ENCODE data around the genes MRPS9, C2orf49 and NCK2.

GRCh38 chr2:102636366-102637250 is 17.3 kb downstream of the SLC9A2 start:
- PRO-cap, result no peak

DNA sequence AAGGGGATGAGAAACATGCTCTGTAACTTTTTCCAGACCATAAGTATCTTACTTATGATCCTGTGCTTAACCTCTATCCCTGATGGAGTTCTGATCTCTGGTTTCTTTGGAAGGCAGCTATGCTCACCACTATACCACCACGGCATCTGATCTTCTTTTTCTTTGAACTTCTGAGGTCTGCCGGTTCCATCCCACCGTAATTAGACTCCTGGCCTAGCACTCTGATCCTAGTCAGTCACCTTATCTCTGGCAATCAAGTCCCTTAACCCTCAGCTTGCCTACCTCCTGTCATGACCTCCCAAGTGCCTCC is 12.8 kb downstream of the MFSD9 start:
- PRO-cap, result no peak

GRCh38 chr2:104657986-104658782 is 195.7 kb upstream of the POU3F3 start:
- PRO-cap, result no peak

DNA sequence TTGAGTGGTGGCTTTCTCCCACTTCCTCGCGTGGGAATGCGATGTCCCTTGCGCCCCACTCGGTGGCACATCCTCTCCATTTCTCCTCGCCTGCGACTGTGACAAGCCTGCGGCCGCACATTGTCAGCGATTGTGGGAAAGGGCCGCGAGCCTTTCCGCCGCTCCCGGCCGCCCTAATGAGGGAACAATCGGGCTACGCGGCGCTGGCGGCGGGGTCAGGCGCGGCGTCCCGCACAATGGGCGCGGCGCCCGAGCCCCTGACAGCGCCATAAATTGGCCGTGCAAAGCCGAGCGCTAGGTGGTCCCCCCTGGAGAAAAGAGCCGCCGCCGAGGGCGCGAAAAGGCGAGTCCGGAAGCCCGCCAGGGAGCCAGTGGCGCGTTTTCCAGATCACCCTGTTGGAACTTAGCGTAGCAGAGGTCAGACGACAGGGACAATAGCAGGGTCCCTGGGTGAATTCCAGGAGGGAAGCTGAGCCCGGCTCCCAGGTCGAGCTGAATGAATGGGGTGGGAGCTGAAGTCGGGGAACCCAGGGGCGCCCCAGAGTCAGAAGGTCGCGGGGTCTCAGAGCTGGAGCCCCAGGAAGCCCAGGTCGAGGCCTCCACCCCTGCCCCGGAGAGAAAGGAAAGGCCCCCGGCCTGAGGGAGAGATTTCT is 194.7 kb upstream of the POU3F3 start:
- PRO-cap, result no peak

DNA sequence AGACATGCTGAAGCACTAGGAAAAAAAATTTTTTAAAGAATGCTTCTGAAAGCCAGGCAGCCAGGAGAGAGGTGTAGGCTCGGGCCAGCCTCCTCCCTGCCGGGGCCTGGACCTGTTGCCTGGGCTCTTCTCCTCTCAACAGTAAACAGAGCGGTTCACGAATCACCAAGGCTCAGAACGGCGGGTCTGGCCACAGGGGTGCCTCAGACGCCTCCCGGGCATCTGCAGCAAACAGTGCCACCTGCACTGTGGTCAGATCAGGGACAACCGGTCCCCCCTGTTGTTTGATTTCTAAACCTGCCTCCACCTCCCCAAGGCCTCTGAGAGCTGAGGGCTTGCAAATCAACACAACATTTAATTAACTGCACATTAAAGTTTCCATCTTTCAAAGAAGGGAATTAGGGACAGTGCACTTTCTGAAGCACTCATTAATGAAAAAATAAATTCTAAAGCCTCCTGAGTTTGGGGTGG is 95.5 kb upstream of the POU3F3 start:
- PRO-cap, result unidirectional peak, plus-strand start at position 141 of the sequence

GRCh38 chr2:104844763-104845604 is 8.9 kb upstream of the POU3F3 start:
- PRO-cap, result no peak

- PRO-cap, result no peak
Observed at GRCh38 chr2:104852249-104852566, 1.7 kb upstream of the POU3F3 start.

GRCh38 chr2:104853120-104853988 is 561 bp upstream of the POU3F3 start:
- PRO-cap, result bidirectional peak, plus-strand start at chr2:104853264, minus-strand start at chr2:104853189; unidirectional peak, minus-strand start at chr2:104853719; bidirectional peak, plus-strand start at chr2:104854115, minus-strand start at chr2:104853816

DNA sequence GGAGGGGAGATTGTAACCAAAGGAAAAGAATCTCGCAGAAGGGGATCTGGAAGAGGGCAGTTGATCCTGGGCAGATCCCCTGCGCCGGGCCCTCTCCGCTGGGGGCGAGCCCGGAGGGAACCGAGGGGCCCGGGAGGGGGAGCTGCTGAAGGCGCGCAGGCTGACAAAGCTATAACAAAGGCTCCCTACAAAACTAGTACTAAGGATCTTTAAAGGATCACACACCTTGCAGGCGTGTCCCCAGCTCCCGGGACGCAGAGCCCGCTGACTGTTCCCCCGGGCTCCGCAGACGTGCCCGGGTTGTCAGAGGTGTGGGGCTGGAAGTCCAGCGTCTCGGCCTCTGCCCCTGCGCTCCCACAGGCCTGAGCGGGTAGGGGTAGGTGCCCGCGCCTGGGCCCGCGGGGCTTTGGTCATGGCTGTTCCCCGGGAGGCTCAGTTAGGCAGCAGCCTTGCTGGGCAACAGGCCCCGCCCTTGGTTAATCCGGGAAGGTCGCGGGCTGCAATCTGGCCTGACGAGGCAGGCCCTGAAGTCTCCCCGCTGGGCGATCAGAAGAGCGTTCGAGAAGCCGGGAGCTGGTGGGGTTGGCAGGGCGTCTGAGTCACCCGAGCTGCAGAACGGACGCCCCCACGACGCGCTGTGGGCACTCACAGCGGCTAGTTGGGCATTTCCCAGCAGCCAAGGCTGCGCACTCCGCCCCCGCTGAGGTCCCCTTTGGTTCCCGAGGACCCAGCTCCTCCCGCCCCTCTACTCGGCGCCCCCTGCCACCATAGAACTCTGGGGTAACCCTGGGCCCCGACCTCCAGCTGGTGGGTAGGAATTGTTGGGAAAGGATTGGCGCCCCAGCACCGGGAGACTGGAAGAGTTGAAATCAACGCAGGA is 13.5 kb downstream of the POU3F3 start:
- PRO-cap, result no peak

GRCh38 chr2:105037716-105037946 is 238 bp upstream of the MRPS9 start:
- PRO-cap, result bidirectional peak, plus-strand start at chr2:105038069, minus-strand start at chr2:105037871

DNA sequence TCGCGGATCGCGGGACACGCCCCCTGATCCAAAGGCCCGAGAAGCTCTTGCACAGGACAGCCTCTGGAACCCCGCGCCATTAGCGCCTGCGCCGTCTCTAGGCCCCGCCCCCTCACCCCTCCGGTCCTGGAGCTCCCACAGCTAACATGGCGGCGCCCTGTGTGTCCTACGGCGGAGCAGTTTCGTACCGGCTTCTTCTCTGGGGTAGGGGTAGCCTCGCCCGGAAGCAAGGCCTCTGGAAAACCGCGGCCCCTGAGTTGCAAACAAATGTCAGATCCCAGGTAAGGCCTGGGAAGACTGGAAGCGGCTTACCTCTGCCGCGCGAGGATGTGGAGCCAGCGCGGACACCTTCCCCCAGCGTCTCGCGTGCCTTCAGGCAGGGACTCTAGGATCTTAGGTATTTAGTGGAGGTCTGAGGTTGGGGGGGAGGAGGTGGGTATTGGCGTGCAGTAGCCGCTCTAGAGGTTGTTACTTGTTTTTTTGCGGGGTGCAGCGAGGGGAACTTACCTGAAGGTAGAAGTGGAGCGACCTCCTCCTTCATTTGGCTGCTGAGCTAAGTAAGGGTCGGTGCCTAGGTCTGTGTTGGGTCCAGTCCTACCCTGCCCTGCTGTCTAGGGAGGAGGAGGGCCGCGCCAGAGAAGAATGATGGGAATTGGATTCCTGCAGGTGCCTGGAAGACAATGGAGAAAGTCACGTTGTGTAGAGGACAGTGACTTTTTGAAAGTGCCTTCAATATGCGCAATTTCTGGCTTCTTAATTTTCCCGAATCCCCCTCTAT is at the start of gene MRPS9:
MRPS9 (plus strand) TSS at position 123 of the 778 bp plus-strand sequence.
- PRO-cap, result bidirectional peak, plus-strand start at position 123 of the sequence, minus-strand start outside the sequence

GRCh38 chr2:105092220-105092709 is 54.4 kb downstream of the MRPS9 start:
- PRO-cap, result no peak

GRCh38 chr2:105099300-105100046 is 61.6 kb downstream of the MRPS9 start:
- PRO-cap, result no peak

- PRO-cap, result no peak
Observed at GRCh38 chr2:105328264-105329239, 983 bp downstream of the TGFBRAP1 start.

DNA sequence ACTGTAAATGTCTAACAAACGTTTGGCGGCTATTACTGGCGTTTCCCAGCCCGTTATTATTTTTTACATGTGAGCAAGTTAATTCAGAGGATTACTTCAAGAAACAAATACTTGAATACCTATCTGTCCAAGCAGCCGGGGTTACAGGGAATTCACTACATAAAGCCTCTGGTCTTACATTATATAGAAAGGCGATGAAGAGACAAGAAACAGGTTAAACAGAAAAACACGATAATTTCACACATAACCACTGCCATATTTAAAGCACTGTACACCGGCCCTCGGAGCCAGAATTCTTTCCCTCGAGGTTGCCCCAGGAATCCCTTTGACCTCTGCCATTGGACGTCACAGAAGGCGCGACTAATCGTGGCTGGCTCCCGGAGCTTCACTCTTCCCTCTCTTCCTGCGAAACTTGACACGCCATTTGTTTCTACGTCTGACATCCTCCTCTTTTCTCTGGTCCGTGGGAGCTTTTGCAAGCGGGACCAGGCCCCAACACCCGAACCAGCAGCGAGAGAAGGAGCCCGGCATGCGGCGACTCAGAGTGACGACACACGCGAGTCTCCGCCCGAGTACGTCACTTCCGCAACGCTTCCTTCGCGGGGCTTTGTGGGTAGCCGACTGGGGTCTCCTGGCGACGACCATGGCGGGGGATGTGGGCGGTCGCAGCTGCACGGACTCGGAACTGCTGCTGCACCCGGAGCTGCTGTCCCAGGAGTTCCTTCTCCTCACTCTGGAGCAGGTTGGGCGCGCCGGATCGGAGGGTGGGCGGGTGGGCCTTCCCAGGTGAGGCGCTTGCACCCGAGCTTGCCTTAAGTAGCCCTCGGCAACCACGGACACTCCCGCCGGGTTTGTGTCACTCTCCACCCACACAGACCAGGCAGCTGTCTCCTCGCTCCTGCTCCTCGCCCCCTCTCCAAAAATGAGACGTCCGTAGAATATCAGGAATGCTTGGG is at the start of gene C2orf49:
C2orf49 (plus strand) TSS at position 596 of the 956 bp plus-strand sequence.
- PRO-cap, result bidirectional peak, plus-strand start at position 624 of the sequence, minus-strand start at position 299 of the sequence

DNA sequence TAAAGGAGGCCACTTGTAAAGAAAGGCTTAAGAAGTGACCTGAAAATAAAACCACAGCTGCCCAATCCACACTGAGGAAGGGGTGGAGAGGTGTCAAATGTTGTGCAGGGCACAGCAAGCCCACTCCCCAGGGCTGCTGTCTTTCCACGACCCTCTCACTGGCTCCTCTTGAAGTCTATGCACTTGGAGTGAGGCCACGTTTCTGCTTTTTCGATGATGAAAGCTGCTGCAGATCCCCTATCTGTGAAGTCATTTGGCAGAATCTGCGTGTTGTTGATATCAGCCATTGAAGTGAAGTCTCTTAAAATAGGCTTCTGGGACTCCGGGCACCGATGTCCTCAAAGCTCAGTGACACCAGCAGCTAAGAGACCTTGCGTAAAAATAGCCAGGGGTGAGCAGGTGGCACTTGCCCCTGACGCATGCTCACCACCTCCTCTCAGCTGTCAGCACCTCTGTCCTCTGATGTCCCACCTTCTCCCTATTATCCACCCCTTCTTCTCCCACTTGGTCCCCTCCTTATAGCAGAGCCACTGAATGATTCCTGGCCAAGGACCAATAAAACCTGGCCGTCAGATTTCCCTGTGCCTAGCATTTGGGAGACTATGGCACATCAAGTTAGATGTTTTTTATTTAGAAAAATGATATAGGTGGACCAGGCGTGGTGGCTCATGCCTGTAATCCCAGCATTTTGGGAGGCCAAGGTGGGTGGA is 89.5 kb upstream of the FHL2 start:
- PRO-cap, result no peak

DNA sequence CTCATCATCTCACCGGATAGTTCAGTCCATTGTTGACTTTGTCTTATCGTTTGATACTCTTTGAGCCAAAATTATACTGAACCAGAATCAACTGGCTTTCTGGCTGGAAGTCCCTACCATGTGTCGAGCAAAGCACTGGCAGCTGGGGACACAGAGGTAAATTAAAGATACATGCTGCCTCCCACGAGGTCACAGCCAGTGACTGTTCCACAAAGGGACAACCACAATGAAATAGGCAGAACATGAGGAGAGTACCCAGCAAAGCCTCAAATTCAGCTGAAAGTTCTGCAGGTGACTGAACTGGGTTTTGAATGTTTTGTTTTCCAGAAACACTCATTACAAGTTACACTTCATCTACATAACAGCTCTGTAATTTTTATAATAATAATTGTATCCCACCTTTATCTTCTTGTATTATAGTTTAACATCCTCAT is 91.5 kb upstream of the FHL2 start:
- PRO-cap, result no peak

DNA sequence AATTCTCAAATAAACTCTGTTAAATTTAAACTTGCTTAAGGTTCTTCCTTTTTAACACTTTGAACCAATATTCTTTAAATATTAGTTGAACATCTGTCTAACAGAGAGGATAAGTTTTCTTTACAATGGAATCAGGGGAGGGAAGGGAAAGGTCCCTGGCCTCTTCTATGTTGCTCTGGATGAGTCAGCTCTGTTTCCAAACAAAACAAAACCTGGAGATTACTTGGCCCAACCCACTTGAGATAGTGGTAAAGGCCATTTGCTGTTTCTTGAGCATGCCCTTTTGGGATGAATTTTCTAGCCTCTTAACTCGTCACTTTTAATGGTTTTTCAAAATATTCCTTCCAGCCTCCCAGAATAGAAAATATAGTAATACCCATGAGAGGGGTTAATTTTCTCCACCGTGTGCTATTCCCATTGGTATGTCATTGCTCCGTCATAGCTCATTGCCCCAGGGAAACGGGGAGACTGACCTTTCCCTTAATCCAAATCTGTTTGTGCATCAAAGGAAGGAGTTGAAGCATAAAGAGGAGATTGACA is 112.2 kb upstream of the FHL2 start:
- PRO-cap, result no peak

- PRO-cap, result no peak
Observed at GRCh38 chr2:105573212-105573563, 171.5 kb upstream of the NCK2 start.

DNA sequence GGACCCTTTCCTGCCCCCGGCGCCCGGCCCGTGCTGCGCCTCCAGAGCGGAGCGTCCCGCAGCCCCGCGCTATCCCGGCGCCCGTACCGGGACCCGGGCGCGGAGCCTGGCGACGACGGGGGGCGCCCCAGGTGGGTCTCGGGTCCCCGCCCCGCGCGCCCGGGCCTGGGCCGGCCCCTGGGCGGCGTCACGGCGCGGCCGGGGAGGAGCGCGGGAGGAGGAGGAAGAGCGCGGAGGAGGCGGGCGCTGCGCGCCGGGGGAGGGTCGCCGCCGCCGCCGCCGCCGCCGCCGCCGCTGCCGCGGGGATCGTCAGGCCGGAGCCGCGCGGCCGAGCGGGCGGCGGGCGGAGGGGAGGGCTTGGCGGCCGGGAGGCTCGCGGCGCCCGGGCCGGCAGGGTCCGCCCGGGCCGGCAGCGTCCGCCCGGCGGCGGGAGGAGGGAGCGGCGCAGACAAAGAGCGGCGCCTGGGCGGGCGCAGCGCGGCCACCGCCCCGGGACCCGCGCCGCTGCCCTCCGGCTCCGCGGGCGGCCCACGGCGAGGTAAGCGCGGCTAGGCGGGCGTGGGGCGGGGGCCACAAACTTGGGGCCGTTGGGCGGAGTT is at the start of gene NCK2:
NCK2 (plus strand) TSS at position 312 of the 599 bp plus-strand sequence.
- PRO-cap, result bidirectional peak, plus-strand start at position 312 of the sequence, minus-strand start at position 85 of the sequence